ENCODE measurements around a stretch of chr2.

DNA sequence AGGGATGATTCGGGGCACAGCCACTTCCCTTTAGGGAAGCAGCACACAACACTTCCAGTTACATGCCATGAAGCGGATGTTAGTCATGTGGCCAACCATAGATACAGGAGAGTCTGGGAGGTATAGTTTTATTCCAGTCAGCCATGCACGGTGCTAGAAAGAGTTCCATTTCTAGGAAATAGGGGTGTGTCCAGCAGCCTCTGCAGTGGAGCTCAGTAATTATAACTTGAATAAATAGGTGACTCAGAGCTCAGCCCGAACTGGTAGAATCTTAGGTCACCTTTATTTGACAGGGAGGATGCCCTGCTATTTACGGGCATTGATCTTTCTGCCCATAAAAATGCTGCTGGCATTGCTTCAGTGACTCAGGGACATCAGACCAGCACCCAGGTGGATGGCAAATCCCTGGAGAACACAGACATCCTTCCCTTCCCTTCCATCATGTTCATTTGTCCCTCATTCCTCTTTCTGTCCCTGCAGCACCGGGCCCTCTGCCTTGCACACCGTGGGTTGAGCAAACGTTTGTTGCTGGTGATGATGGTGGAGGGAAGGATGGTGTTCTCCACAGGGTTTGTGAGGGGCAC lies 159.1 kb downstream of the TWIST2 start:
- PRO-cap, result no peak

GRCh38 chr2:239052355-239053499 lies 204.8 kb downstream of the TWIST2 start:
- PRO-cap, result no peak

DNA sequence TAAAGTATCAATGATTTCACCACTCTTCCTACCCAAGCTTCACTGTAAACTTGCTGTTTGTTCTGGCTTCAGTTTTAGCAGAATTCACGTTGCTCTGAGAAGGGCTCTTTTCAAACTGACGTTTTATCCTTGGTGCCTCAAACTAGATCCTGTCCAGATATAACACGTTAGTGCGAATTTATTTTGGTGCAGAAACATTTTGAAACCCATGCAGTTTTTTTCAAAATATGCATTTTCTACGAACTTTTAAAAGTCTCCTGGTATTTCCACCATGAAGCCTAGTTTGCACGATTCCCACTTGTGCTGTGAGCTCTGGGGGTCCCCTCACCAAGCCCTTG lies 224.2 kb downstream of the TWIST2 start:
- PRO-cap, result no peak

DNA sequence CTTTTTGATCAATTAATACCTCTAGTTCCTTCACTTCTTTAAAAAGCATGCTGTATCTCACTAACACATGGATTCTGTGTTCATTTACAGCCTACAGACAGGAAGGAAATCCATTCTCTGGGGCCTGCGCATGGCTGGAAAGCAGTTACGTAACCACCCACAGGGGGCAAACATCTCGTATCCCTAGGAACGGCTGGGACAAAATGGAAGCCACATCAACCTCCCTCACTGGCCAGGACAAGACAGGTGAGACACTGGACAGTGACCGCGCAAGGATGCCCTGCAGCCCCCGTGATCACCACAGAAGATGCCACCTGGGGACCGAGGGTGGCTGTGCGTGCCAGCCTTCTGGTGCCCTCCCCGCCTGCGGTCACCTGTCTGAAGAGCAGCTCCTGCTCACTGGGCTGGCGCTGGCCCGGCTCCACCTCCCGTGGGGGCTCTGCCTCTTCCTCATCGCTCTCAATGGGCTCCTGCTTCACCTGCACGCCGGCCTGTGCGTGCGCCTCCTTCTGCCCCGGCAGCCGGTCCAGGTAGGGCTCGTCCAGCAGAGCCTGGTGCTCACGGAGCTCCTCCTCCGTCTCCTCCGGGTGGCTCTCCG lies 266.9 kb downstream of the TWIST2 start:
- PRO-cap, result no peak

DNA sequence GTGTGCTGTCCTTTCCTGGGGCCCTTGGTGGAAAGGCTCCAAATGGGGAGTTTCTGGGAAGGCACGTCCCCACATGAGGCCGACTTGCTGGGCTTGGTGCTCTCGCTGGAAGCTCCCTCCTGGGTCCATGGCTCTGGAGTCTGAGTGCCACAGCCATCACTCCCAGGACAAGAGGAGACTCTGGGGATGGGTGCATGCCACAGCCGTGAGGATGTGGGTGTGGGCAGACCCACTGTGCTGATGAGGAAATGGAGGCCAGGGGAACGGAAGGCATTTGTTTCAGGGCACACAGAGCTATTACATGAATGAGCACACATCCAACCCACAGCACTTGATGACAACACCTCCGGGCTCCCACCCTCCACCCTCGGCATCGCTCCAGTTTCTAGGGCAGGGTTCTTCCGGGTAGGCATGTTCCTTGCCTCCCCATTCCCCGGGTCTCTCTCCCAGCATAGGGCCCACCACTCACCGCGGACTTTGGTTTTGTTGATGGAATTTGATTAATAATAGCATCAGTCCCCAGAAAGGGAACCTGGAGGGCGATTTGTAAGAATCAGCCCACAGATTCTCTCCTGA lies 246.6 kb downstream of the HDAC4 start:
- PRO-cap, result no peak

DNA sequence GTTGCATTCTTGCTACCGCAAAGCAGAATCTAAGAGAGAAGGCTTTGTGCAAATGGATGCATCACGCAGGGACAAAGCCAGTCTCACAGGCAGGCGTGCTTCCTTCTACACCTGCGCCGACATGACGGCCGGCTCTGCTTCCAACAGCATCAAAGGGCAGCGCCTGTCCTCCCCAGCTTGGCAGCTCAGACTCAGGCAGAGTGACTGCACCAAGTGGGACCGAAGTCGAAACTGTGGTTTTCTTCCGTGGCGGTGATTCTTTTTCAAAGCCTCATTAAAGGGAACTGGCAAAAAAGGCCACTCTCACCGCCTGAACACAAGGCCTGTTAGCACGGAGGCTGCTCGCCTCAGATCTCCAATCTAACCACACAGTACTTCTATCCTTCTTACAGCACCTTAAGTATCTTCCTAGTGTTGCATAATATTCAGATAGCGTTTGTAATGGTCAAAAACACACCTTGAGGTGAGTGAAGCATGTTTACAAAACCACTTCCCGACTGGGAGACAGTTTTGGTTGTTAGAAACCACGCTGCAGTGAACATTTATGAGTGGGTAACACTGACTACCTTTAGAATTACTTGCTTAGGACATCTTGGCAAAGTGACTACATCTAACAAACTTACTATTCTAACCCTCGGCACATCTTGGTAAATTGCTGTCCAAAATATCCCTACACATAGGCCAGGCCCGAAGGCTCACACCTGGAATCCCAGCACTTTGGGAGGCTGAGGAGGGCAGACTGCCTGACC lies 236.4 kb downstream of the HDAC4 start:
- PRO-cap, result no peak

- PRO-cap, result no peak
Measured at GRCh38 chr2:239236764-239237113, 164.1 kb downstream of the HDAC4 start.

DNA sequence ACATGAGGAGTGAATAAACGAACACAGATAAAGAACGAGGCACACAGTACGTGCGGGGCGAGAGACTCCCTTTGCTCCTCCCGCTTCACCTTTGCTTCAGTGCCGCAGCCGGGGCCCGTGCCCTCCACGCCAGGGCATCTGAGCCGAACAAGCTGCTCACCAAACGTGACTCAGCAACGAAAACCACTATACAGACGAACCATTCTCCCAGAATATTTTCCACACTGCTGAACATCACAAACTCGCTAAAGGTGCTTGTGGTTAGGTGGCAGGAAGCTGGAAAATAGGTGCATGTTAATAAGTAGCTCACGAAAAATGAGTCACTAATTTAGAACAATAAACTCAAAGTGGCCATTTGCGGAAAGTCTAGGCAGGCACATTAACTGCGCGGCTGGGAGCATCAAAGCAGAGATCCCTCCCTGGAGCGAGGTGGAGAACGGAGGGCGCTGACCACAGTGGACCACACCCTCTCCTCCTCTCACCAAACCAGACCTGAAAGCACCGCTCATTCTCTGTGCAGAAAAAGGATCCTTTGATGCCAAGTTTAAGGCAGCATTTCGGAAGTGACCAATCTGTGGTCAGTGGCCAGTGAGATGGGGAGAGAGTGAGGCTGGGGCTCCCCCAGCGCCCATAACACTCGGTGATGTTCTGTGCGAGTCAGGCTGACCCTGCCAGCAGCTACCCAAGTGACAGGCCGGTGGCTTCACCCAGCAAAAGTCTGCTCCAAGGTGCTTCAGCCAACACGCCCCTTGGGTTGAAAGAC lies 153.2 kb downstream of the HDAC4 start:
- PRO-cap, result no peak

DNA sequence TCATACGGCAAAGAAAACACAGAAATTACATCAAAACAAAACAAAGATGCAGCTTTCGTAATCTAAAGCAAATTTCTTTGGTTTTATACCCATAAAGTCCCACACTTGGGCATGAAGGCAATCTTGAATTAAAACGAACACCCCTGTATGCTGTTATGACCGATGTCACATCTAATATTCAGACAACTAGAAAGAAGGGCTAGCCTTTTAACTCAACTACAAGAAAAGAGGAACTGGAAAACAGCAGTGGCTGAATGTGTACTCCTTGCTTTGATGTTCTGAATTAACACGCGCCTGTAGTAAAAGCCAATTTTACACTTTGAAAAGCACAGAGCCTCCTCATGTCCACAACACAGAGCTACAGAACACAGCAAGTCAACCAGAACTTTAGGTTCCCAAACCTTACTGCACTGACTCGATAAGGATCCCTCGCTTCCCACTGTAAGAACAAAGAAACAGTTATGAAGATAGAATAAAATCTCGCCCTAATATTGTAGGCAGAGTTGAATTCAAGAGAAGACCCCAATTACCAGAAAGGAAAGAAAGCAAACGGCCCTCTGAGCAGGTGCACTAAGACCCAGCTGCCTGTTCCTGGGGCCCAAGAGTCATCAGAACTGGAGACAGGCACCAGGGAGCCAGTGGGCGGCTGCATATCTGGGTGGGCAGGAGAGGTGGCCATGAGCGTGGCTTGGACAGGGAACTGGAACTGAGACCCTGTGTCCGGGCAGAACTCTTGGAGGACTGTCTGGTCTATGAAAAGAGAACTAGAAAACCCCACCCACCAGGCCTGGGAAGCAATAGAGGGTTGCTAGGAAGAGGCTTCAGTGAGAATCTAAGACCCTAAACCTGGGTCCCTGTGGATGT lies 147.4 kb downstream of the HDAC4 start:
- PRO-cap, result unidirectional peak, minus-strand start at position 702 of the sequence

DNA sequence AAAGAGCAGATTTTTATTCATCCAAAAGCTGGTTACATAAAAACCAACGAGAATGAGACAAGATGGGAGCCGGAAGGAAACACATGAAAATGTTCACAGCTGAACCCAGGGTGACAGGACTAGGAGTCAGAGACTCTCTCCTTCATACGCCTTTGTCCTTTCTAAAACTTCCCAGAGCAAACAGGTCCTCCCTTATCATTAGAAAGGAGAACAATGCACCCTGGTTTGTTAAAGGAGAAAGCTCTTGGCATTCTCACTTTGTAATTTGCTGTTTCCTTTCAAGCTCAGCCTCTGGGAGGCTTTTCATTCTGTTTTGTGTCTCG lies 105.5 kb downstream of the HDAC4 start:
- PRO-cap, result no peak

DNA sequence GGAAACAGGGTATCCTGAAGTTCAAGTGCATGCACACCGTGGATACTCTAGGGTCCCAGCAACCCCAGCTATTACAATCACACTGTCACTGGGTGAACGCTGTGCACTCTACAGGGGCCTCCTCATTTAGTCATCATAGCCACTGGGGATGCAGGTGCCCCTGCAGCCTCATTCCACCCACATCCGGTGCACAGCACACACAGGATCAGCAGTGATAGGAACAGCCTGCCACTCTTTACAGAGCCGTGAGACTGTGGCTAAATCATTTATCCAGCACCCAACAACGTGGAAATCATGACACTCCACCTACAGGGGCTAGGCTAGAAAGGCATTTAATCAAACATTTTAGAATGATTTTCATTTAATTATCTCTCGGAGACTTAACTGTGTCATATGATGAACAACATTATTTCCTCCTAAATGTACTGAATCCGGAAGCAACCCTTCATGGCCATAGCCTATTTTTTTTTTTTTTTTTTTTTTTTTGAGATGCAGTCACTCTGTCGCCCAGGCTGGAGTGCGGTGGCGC lies 102.4 kb downstream of the HDAC4 start:
- PRO-cap, result no peak

GRCh38 chr2:239346581-239347451 lies 54.0 kb downstream of the HDAC4 start:
- PRO-cap, result no peak

GRCh38 chr2:239352060-239352990 lies 48.5 kb downstream of the HDAC4 start:
- PRO-cap, result no peak

DNA sequence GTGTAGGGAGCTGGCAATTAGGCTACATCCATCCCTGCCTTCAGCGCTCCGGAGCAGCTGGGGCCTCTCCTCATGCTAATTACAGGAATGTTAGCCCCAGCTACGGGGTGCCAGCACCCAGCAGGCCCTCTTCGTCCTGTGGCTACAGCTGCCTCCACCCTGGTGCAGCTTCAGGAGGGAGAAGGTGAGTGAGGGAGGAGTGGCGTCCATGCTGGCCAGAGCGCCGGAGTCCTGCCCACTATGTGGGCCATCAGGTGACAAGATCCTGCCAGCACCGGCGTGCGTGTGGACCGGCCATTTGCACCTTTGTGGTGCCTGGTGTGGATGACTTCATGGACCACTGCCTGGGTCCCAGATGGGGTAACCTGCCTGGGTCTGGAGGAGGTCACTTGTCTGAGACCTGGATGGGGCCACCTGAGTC lies 299.8 kb downstream of the NDUFA10 start:
- PRO-cap, result no peak

DNA sequence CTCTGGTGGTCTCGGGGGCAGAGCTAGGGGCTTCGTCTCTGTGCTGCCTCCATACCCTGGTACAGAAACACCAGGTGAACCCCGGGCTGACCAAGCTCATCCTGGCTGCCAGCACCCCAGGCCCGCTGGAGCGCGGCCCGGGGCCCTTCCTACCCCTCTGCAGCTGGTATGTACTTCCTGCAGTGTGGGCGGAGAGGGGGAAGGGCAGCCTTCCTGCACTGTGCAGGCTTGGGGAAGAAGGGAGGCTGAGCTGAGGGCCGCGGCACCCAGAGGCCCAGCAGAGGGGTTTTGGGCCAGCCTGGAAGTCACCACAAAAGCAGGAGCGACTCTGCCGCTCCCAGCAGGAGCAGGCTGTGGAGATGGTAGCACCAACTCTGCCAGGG lies 273.5 kb downstream of the NDUFA10 start:
- PRO-cap, result no peak

DNA sequence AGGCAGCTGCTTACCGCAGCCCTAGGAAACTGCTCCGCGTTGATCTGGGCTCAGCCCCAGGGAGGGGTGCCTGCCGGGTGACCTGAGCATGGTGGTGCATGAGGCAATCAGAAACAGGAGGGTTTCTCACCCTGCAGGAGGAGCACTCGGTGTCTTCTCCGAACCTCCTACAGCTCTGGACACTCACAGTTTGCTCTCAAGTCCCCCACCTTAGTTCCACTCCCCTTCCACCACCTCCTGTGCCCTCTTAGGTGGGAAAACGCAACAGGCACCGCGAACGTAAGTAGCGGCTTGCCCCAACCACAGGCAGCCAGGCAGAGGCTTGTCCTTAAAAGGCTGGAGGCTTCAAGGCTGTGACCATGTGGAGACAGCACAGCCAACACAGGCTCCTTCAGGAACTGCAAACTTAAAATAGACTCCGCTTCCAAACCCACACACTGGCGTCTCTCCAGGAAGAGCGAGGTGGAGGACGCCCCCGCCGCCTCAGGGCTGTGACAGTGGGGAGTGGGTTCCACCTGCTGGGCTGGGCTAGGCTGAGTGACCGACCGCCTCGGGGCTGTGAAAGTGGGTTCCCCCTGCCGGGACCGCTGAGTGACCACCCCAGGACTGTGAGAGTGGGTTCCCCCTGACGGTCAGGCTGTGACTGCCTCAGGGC lies 71.6 kb downstream of the NDUFA10 start:
- PRO-cap, result no peak

DNA sequence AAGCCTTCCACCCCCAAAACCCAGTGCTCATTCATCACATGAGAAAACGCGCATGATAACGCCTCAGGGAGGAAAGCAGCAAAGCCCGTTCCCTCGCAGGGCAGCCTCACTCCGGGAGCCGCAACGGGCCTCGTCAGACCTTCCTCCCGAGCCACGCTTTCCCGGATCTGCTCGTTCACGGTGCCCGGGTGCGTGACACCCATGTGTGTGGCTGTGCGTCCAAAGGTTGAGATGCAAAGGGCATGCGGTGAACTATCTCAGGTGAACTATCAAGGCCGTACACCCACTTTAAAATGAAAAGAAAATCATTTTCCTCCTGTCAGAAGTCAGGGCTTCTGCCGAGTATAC lies 59.8 kb downstream of the NDUFA10 start:
- PRO-cap, result no peak

DNA sequence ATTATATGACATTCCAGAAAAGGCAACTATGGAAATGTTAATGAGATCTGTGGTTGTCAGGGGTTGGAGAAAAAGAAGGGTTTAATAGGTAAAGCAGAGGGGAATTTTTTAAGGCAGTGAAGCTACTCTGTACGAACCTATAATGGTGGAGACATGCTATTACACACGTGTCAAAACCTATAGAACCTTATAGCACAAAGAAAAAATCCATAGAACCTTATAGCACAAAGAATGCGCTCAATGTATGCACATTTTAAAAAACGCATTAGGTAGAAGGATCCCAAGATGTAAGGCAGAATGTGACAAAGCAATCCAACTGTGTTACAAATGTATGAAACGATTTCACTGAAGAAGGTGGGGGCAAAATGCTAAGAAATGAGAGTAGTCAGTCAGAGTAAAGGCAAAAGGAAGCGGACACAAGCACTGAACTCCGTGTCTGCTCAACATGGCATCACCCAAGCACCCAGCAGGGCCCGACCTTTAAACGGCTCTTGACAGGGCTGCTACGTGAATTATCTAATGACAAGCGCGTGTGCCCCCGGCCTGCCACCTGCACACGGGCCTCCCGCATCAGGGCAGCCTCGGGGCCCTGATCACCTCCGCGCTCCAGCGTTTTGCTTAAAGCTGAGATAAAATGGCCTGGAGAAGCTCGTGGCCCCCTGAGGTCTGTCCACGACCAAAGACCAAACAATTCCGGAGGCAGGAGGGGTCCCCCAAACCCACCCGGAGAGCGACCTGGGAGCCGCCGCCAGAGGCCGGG lies 574 bp downstream of the NDUFA10 start:
- PRO-cap, result no peak

DNA sequence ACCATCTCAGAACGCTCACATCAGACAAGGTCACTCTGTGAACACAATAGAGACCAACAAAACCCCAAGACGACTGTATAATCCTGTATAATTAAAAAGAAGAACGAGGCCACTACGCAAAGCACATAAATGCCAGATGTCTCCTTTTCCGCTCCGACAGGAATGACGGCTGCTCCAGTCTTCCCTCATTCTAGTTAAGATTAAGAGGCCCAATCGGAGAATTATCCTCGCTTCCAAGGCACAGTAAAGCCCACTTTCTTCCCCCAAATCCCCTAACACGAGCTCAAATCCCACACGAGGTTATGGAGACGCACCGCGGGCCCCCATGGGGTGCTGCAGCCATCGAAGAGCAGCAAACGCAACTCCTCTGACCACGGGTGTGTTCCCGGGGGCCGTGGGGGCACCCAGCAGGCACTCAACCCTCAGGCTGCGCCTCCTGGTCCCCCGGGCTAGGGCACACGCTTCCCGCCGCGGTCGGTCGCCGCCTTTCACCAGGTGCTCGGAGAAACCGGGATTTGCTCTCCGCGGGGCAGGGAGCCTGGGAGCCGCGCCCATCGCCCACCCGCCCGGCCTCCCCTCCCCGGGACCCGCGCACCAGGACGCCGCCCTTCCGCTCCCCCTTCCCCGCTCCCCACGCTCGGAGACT lies 425 bp downstream of the COPS9 start:
- PRO-cap, result no peak

- PRO-cap, result no peak
Measured at GRCh38 chr2:240319897-240320864, 115.3 kb upstream of the GPC1 start.